Heart (tissue), 3 donors: Measurements from ENCODE around the genes KATNA1, RAET1L and PPP1R14C.

- RAMPAGE, long total RNA, 2 experiments = no peak in any of the 2 experiments
Observed at GRCh38 chr6:148854841-148855303, 108.0 kb downstream of the UST start.

DNA sequence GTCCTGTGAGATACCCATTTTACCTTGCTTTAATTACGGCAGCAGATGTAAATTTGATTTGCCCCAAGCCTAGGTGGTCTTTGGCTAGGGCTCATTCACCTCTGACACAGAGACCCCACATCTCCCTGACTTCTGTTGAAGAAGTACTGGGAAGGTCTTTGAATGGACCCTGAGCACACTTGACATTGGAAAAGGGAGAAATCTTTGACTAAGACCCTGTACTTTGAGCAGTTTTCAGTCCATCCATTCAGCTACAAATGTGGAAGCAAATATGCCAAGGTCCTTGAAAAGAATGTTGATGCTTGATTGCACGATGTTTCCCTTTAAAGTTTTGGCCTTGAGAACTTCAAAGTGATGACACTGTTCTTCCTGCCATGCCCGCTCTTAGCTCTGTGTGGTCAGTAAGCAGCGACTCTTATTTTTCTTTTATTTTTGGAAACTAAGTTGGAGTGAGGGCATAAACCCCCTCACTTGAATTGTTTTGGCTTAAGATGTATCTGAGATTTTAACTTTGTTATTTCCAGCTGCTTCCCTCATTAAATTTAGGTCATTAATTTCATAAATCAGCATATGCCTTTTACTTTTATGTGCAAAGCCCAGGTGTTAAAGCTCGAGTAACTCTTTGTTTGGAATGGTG lies 232.6 kb downstream of the UST start:
- RAMPAGE, long total RNA, 2 experiments = no peak in any of the 2 experiments

GRCh38 chr6:148985036-148986039 lies 238.5 kb downstream of the UST start:
- RAMPAGE, long total RNA, 2 experiments = no peak in any of the 2 experiments

GRCh38 chr6:149011951-149012268 lies 265.1 kb downstream of the UST start:
- RAMPAGE, long total RNA, 2 experiments = no peak in any of the 2 experiments

DNA sequence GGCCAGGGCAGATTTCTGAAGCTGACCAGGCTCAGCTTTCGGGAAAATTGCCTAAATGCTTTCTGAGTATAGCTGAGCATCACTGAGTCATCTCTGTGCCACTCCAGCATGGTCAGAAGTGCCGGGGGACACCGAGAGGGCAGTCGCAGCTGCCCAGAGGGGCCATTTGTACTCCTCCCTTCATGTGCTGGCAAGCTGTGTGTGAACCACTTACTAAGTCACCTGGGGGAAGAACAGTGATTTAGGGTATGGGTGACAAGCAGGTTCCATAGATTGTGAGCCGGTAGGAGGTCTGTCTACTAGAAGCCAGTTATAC lies 147.6 kb upstream of the TAB2 start:
- RAMPAGE, long total RNA, 2 experiments = no peak in any of the 2 experiments

DNA sequence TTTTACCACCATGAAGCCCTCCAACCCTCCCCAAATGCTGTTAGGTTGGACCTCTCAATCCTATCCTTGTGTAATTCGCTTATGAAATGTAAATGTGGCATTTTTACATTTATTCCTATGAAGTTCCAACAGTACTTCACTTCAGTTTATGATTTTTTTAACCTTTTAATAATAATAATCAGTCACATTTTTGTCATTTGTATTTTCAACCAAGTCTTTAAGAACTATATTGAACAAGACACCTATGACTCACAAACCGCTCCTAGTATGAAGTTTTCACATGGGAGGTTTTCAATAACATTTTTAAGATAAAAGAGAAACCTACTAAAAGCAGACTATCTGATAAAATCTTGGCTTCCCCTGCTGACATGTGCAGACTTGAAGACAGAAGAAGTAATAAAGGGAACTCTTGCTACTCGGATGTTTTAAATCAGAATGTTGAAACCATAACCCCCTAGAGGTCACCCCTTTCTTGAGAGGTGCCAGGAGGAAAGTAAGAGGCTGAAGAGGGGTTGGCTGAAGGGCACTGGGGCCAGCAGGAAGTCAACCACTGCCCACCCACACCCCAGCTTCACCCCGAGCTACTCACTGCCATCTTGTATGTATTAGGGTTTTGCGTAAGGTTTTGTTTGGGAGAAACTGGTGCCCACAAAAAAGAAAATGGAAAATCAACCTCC lies 83.5 kb upstream of the TAB2 start:
- RAMPAGE, long total RNA, 2 experiments = no peak in any of the 2 experiments

- RAMPAGE, long total RNA, 2 experiments = no peak in any of the 2 experiments
Observed at GRCh38 chr6:149328568-149329664, 11.4 kb downstream of the TAB2 start.

GRCh38 chr6:149410527-149411658 lies 10.8 kb downstream of the SUMO4 start:
- RAMPAGE, long total RNA, 2 experiments = no peak in any of the 2 experiments

- RAMPAGE, long total RNA, 2 experiments = no peak in any of the 2 experiments
Observed at GRCh38 chr6:149449766-149450425, 34.9 kb downstream of the ZC3H12D start.

DNA sequence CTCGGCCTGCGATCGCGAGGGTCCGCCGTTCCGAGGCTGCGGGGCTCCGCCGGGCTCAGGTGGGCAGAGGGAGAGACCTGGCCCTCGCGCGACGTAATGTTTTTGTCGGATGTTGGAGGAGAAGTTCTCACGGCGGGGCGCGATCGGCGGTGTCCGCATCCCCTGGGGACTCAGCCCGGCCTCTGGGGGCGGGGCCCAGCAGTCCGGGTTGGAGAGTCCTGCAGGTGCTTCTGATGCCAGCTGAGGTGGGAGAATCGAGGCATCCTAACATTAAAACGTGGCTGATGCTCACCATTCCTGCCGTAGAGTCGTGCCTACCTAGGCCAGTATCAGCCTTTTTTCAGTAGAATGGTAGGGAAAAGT lies 767 bp downstream of the GINM1 start:
- RAMPAGE, long total RNA, 2 experiments = no peak in any of the 2 experiments

- RAMPAGE, long total RNA, 2 experiments = start-site peak on the minus strand in 2 of 2 experiments, at chr6:149648486-149648748 at its widest, 21 to 288 reads per replicate
Observed at GRCh38 chr6:149647942-149649059, at the start of gene KATNA1. KATNA1 (minus strand) TSS chr6:149648714.

DNA sequence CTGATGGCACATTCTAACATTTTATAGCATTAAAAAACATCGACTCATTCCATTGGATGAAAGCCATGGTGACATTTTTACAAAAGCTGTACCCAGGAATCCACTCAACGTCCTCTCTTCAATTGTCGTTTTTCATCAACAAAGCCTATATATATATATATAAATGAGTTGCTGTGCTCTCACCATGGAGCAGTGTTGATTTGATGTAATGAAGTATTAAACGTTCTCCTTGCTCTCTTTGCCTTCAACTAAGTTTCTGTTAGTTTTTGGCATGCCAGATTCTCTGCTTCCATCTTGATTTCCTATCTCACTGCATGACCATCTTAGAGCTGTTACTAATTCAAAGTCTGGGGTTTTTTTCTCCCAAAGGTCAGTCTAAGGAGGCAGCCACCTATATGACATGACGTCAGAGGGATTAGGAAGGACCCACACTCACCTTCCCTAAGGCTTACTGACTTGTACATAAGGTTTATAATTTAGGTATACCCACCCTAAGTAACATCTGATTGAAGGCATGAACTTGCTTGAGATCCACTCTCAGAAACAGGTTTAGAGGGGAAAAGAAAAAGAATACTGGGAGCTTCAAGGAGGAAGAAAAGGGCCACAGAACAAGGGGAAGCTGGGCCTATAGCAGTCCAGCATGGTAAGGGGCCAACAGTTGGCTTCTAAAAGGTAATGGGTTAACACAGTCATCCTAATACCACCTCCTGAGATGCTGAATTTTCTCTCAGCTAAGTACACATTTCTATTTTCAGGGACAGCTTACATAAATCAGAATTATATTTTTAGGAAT lies 44.4 kb downstream of the LRP11 start:
- RAMPAGE, long total RNA, 2 experiments = no peak in any of the 2 experiments

GRCh38 chr6:150025360-150025919 lies at the start of gene RAET1L:
RAET1L (minus strand) TSS chr6:150025532.
- RAMPAGE, long total RNA, 2 experiments = no peak in any of the 2 experiments

DNA sequence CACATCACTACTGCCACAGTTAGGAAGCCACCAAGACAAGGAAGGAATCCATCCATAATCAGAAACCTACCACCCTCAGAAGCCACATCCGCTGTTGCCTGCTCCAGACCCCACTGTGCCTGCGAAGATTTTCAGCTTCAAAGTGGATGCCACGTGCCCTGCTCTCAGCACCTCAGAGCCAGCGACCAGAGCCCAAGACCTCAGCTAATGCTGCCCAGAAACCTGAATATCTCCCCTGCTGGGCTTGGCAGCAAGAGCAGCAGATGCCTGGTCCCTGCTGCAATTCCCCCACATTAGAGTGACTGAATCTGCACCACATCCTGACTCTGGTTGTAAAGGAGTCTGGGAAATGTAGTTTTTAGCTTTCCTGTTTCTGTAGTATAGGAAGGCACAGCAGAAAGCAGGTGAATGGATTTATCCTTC lies 10.7 kb upstream of the ULBP3 start:
- RAMPAGE, long total RNA, 2 experiments = no peak in any of the 2 experiments

- RAMPAGE, long total RNA, 2 experiments = no peak in any of the 2 experiments
Observed at GRCh38 chr6:150115654-150115887, 27.3 kb upstream of the PPP1R14C start.

DNA sequence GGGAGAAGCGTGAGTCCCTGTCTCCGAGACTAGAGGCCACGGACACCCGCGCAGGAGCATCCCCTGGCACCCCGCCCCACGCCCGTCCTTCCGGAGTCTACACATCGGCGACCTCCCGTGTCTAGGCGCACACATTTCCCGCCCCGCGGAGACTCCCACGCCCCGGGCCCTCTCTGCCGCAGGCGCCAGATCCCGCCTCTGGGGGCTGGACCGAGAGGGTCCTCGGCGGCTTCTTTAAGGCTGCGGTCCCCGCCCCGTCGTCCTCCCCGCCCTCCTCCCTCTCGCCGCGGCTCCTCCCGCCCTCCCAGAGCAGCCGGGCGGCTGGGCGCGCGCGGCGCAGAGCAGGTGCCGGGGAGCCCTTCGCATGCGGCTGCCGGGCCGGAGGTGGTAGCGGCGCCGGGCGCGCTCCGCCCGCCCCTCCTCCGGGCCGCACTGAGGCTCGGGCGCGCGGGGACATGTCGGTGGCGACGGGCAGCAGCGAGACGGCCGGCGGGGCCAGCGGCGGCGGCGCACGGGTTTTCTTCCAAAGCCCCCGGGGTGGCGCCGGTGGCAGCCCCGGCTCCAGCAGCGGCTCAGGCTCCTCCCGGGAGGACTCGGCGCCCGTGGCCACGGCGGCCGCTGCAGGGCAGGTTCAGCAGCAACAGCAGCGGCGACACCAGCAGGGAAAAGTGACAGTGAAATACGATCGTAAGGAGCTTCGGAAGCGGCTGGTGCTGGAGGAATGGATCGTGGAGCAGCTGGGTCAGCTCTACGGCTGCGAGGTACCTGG lies at the start of gene PPP1R14C:
PPP1R14C (plus strand) TSS at position 307 of the 769 bp plus-strand sequence.
- RAMPAGE, long total RNA, 2 experiments = no peak in any of the 2 experiments

- RAMPAGE, long total RNA, 2 experiments = no peak in any of the 2 experiments
Observed at GRCh38 chr6:150322408-150323320, 46.1 kb upstream of the IYD start.

GRCh38 chr6:150448435-150448769 lies 79.6 kb downstream of the IYD start:
- RAMPAGE, long total RNA, 2 experiments = no peak in any of the 2 experiments

GRCh38 chr6:150636023-150636477 lies 36.4 kb downstream of the PLEKHG1 start:
- RAMPAGE, long total RNA, 2 experiments = no peak in any of the 2 experiments

- RAMPAGE, long total RNA, 2 experiments = no peak in any of the 2 experiments
Observed at GRCh38 chr6:150720666-150721945, 121.4 kb downstream of the PLEKHG1 start.